Peritoneum (tissue), 1 donor: ENCODE measurements around a stretch of chr7.

DNA sequence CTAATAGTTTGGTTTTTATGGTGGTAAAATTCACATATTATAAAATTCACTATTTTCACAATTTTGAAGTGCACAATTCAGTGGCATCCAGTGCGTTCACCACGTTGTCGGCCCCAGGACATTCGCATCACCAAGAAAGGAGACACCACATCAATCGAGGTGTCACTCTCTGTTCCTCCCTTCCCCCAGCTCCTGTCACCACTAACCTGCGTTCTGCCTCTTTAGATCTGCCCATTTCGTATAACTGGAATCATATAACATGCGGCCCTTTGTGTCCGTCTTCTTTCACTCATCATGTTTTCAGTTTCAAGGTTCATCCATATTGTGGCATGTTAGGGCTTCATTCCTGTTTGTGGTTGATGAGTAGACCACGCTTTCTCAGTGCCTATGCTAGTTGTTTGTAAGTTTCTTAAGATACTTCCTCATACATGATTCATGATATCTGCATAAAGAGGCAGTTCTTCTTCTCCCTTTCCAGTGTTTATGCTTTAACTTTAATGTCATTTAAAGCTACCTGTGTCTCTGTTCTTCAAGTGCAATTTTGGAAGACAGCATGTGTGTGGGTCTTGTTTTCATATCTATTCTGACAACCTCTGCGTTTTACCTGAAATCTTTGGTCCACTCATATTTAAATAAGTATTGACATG lies 79.6 kb upstream of the FAM20C start:
- PRO-cap = no peak

DNA sequence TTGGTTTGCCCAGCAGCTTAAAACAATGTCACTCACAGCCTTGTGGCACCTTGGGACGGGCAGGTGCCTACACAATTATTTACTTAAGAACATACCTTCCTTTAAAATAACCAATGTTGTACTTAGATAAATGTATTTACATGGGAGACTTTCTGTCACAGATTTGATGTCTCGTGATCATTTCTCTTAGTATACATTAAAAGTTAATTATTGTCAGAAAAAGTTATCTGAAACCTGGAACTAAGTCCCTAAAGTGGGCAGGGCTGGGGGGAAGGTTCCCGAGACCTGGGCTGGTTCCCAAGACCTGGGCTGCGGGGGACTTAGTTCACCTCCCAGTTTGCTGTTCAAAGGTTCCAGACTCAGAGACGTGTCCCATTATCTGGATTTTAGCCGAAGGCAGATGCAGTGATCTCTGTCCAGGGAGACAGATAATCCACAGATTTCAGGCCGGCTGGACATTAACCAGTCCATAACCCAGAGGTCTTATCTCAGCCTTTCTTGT lies 27.0 kb upstream of the FAM20C start:
- PRO-cap = no peak

- PRO-cap = no peak
Observed at GRCh38 chr7:197668-197967, 5.2 kb downstream of the FAM20C start.

DNA sequence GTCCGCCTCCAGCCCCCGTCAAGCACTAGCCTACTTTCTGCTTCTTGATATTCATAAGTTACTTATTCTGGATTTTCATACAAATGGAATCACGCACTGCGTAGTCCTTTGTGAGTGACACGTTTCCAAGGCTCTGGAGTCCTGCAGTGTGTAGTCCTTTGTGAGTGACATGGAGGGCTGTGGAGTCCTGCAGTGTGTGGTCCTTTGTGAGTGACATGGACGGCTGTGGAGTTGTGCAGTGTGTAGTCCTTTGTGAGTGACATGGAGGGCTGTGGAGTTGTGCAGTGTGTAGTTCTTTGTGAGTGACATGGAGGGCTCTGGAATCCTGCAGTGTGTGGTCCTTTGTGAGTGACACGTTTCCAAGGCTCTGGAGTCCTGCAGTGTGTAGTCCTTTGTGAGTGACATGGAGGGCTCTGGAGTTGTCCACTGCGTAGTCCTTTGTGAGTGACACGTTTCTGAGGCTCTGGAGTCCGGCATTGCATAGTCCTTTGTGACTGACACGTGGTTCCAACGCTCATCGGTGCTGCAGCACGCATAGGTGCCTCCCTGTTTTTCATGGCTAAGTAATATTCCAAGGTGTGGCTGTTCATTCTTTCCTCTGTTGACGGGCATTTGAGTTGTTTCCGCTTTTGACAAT lies 20.7 kb downstream of the FAM20C start:
- PRO-cap = no peak

GRCh38 chr7:235160-235564 lies 42.8 kb downstream of the FAM20C start:
- PRO-cap = no peak

DNA sequence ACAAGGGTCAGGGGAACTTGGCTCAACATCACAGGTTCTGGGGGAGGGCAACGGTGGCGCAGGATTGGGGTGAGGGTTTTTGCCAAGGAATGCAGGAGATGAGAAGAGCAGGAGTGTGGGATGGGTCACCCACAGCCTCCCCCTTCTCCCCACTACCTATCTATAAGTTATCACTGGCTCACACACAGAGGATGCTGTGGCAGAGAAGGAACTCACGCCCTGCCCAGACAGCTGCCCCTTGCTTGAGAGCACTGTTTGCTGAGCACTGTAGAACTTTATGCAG lies 29.5 kb downstream of the FOXL3 start:
- PRO-cap = no peak

GRCh38 chr7:326721-327299 lies 36.8 kb downstream of the FOXL3 start:
- PRO-cap = no peak

- PRO-cap = no peak
Observed at GRCh38 chr7:464922-465489, 54.6 kb downstream of the PDGFA start.

DNA sequence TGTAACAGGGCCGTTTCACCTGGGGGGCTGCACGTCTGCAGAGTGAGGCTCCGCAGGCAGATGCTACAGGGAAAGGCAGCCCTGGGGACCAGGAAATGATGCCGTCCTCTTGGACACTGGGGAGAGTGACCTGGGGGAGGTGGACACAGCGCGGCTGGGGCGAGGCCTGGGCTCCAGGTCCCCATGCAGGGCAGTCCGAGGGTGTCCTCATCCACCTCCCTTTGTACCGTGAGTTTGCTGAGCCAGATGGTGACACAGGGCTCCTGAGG lies 41.9 kb downstream of the PDGFA start:
- PRO-cap = no peak

GRCh38 chr7:504180-505182 lies 15.2 kb downstream of the PDGFA start:
- PRO-cap = no peak

- PRO-cap = no peak
Observed at GRCh38 chr7:523319-523766, 3.7 kb upstream of the PDGFA start.

GRCh38 chr7:539103-540019 lies 19.7 kb upstream of the PDGFA start:
- PRO-cap = no peak

DNA sequence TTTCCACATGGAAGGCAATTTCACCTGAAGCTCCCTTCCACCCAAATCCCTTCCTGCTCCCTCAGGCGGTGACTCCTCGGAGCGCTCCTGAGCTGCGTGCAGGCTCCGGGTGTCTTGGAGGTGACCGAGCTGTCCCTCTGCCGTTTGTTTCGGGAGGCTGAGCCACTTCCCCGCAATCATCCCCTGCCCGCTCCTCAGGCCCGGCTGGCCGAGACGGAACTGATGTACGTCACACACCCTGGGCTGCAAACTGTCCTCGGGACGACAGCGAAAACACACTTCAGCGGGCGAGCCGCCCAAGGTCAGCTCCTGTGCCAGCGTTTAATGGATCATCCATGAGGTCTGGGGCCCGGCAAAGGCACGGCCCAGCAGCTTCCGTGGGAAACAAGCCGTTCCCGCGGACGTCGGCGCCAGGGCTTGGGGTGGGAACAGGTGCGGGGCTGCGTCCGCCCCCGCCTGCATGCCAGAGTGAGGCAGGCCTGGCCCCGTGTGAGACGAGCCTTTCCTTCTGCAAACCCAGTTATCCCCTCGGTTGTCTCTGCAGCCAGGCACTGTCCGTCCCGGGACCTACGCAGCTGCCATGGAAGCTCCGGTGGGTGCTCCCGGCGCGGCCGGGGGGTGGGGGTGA lies 41.9 kb upstream of the PDGFA start:
- PRO-cap = no peak

GRCh38 chr7:601176-602401 lies 81.9 kb upstream of the PDGFA start:
- PRO-cap = no peak

GRCh38 chr7:740980-741604 lies 14.0 kb upstream of the PRKAR1B start:
- PRO-cap = no peak

DNA sequence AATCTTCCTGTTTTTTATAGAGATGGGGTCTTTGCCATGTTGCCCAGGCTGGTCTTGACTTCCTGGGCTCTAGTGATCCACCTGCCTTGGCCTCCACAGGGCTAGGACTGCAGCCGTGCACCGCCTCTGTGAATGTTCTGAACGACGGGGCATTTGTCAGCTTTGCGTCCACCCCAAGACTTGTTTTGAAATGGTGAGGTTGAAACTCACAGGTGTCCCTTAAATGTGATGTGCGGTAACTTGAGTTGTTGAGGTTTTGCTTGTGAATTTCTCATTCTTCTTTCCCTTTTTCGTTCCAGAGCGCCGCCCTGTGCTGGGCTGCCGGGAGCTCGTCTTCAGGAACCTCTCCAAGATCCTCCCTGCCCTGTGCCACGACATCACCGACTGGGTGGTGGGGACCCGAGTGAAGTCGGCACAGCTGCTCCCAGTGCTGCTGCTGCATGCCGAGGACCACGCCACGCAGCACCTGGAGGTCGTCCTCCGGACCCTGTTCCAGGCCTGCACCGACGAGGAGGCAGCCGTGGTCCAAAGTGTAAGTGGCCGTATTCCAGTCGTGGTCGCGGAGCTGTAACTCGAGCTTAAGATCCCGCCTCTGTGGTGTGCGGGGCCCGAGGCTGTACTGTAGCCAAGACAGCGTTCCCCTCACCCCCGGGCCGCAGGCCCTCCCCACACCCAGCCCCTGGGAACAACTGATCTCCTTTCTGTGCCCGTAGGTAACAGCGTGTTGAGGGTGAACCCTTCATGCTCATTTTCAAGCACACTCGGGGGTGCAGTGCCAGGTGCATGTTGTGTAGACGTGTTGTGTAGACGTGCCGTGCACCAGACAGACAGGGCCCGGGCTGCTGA lies 27.4 kb upstream of the PRKAR1B start:
- PRO-cap = no peak

DNA sequence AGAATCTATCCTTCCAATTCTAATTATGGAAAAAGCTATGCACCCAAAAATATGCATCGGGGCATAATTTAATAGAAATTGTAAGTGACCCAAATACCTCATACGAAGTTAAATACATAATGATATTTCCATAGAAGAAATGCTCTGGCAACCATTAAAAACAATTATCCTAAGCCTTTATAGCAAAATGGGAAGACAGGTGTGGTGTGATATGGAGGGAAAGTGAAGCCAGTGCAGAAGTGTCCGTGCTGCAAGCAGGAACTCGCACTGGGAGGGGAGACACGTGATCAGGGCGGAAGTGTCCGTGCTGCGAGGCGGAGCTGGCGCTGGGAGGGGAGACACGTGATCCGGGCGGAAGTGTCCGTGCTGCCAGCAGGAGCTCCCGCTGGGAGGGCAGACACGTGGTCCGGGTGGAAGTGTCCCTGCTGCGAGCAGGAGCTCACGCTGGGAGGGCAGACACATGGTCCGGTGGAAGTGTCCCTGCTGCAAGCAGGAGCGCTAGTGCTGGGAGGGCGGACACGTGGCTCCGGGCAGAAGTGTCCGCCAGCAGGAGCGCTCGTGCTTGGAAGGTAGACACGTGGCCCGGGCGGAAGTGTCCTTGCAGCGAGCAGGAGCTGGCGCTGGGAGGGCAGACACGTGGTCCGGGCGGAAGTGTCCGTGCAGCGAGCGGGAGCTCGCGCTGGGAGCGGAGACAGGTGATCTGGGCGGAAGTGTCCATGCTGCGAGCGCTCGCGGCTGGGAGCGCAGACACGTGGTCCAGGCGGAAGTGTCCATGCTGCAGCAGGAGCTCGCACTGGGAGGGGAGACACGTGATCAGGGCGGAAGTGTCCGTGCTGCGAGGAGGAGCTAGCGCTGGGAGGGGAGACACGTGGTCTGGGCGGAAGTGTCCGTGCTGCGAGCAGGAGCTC lies 40.6 kb upstream of the PRKAR1B start:
- PRO-cap = no peak

DNA sequence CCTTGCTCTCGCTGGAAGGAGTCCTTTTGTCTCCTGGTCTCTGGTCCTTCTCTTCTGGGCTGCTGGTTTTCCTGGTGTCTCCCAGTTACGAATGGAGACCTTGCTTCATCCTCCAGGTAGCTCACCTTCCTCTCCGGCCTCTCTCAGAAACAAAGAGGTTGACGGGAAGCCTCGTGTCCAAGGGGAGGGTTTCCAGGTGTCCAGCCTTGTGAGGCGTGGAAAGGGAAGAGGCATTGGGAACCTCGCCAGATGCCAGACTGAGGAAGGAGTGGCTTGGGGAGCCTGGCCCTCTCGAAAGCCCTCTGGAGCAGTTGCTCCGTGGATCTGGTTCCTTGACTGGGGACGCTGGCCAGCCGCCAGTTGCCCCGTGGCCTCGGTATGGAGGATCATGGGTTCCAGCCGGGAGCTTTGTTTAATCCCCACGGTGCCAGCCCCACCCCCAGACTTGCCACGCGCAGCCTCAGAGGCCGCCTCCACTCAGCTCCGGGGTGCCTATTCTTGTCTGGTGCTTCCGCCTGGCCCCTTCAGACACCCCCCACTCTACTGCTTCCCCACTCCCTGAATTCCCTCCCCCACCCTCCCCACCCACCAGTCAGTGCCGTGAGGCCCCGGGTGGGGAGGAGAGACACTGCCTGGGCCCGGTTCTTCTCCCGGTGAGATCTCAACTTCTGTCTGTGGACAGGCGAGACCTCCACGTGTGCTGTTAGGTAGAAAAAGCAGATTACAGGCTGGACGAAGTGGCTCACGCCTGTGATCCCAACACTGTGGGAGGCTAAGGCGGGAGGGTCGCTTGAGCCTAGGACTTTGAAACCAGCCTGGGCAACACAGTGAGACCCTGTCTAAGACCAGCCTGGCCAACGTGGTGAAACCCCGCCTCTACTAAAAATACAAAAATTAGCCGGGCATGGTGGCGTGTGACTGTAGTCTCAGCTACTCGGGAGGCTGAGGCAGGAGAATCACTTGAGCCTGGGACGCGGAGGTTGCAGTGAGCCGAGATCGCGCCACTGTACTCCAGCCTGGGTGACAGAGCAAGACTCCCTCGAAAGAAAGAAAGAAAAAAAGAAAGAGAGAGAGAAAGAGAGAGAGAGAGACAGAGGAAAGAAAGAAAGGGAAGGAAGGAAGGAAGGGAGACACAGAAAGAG lies 30.1 kb upstream of the SUN1 start:
- PRO-cap = no peak

- PRO-cap = no peak
Observed at GRCh38 chr7:847749-848194, 15.5 kb downstream of the SUN1 start.

- PRO-cap = no peak
Observed at GRCh38 chr7:857678-857978, 18.7 kb upstream of the GET4 start.